Osteoblast (primary cell): ENCODE data around the genes OGN and CARD19.

DNA sequence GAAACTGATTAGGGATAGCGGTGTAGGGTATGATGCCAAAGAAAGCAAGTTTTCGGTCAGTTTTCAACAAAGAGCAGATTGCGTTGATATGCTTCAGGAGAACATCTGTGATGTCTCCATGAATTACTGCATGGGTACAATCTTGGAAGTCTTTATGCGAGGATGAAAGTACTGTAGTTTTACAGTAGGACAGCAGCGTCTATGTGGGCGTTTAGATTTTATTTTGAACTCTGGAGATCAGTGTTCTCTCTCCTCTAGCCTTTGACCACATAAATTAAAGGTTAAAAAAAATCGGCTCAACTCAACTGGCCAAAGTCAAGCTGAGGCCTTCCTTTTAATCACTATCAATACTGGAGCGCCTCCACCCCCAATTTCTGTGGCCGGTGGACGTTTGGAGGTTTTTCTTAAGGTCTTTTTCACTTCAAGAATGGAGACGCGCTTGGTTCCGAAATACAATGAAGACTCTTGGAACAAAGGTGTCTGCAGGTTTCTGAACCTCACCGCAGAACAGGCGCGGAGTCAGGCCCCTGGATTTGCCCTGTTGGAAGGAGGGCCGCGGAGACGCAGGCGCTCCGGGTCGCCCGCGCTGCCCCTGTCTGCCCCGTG lies 2.9 kb downstream of the NFIL3 start:
- CAGE, long polyA plus RNA, result no peak
- RRBS, result 12% methylated on average over 5 of the region's 25 CpGs

DNA sequence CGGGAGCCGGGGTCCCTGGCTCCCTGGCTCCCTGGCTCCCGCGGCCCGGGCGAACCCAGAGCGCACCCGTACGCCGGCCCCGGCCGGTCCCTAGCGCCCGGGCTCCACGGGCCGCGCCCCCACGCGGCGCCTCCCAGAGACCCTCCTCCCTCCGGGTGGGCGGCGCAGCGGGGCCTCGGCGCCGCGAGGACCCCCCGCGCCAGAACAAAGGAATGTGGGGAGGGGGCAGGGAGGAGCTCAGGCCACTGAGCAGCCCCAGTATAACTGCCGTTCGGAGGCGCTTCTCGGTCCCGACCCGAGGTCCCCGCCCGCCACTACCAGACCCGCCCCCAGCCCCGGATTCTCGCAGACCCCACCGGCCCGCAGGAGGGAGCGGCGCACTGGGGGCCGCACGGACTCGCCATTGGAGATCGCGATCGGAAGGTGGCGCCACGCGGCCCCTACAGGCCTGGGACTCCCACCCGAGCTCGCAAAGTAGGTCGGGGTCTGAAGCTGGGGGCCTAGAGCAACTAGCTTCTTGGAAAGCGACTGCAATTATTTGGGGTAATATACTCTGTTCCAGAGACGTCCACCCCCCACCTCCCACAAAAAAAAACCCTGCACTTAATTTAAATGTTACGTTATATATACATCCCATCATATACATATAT lies 2.3 kb downstream of the NFIL3 start:
- CAGE, long polyA plus RNA, result no peak
- RRBS, result 4% methylated on average over 13 of the region's 60 CpGs

GRCh38 chr9:92404261-92404446 lies 224 bp downstream of the OGN start:
- CAGE, long polyA plus RNA, result no peak
- RRBS, result no CpG with 5 or more reads among the region's 2 CpGs

DNA sequence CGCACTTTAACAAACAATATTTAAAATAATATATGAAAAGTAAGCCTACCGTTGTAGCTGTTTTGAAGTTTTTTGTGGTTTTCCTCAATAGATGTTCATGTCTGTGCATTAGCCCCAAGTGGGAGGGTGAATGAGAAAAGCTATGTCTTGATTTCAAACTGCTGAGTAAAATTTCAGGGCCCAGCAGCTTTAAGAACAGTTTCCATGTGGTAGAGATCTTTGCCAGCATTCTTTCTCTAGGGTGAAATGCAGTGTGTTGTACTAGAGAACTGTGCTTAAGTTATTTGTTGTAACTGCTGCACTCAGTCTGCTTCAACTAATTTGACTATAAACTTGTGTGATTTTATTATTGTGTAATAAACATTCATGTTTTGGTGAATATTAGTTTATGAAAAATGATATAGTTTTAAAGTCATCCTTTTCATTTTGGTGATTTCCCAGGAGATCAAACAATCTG lies at the start of gene OGN:
TSS of gene OGN (minus strand) at position 132 of the 457 bp plus-strand sequence.
- CAGE, long polyA plus RNA, result start-site peak on the minus strand centred at position 142 of the sequence, 52 bp wide, 35 and 40 reads in 2 replicates
- RRBS, result no CpG with 5 or more reads among the region's 2 CpGs

GRCh38 chr9:92607780-92608340 lies 62.1 kb downstream of the IPPK start:
- CAGE, long polyA plus RNA, result no peak
- RRBS, result no CpG with 5 or more reads among the region's 8 CpGs

GRCh38 chr9:92634397-92634611 lies 35.6 kb downstream of the IPPK start:
- CAGE, long polyA plus RNA, result no peak
- RRBS, result no CpG with 5 or more reads among the region's 4 CpGs

DNA sequence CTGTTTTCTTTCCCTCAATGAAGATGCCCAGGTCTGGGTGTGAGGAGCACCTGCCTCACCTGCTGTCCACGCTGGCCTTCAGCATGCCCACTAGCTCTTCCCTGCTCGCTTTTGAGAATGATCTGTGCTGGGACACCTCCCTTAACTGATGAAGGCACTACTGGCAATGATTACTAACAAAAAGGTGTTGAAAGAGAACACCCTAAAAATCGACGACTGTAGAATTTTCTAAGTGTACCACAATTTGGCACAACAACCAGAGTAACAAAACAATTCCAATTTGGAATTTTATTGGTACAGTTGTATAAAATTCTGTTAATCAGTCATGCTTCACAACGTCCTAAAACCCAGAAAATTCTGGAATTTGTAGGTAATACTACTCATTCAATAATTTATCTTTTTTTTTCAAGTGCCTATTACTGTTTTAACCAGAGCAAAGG lies 42.4 kb upstream of the IPPK start:
- CAGE, long polyA plus RNA, result no peak
- RRBS, result no CpG with 5 or more reads among the region's 5 CpGs

DNA sequence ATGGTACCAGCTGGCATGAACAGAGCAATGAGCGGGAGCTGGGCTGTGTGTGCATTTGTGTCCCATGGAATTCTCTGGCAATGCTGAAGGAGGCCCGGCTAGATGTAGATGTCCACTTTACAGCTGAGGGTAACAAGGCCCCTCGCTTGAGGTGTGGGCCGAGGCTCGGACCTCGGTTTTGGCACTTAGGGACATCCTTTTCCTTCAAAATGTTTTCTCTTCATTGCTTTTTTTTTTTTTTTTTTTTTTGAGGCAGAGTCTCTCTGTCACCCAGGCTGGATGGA lies 1.5 kb upstream of the FGD3 start:
- CAGE, long polyA plus RNA, result no peak
- RRBS, result no CpG with 5 or more reads among the region's 6 CpGs

DNA sequence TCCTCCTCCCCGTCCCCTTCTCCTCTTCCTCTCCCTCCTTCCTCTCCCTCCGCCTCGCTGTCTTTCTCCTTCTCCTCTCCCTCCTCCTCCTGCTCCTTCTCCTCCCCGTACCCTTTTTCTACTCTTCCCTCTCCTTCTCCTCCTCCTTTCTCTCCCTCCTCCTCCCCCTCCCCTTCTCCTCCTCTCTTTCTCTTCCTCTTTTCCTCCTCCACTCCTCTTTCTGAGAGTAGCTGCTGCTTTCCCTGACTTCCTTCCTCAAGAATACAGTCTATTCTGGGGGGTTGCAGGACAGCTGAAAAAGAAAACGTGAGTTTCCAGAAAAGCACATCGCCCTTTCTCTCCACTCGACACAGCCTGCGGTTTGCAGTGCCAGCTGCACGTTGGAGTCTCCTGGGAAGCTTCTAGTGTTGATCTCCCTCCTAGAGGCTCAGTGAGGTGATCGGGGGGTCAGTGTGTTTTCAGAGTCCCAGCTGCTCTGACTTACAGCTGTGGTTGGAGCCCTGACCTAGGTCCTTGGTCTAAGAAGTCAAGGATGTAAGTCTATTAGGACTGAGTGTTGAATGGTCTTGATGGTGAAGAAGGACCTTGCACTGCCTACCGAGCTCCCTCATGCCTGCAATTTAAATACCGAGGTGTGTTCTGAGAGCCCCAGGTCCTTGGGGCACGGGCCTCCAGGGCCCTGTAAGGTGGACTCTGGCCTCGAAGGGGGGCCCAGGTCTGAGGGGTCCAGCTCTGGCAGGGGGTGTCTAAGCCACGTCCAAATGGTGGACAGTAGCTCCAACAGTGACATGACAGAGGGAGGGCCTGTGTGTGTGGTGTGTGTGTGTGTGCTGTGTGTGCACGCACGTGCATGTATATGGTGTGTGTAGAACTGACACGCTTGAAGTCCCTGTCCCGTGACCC lies 24.9 kb upstream of the SUSD3 start:
- CAGE, long polyA plus RNA, result no peak
- RRBS, result no CpG with 5 or more reads among the region's 19 CpGs

- CAGE, long polyA plus RNA, result no peak
- RRBS, result no CpG with 5 or more reads among the region's 6 CpGs
Measured at GRCh38 chr9:93051586-93052077, 6.9 kb upstream of the SUSD3 start.

DNA sequence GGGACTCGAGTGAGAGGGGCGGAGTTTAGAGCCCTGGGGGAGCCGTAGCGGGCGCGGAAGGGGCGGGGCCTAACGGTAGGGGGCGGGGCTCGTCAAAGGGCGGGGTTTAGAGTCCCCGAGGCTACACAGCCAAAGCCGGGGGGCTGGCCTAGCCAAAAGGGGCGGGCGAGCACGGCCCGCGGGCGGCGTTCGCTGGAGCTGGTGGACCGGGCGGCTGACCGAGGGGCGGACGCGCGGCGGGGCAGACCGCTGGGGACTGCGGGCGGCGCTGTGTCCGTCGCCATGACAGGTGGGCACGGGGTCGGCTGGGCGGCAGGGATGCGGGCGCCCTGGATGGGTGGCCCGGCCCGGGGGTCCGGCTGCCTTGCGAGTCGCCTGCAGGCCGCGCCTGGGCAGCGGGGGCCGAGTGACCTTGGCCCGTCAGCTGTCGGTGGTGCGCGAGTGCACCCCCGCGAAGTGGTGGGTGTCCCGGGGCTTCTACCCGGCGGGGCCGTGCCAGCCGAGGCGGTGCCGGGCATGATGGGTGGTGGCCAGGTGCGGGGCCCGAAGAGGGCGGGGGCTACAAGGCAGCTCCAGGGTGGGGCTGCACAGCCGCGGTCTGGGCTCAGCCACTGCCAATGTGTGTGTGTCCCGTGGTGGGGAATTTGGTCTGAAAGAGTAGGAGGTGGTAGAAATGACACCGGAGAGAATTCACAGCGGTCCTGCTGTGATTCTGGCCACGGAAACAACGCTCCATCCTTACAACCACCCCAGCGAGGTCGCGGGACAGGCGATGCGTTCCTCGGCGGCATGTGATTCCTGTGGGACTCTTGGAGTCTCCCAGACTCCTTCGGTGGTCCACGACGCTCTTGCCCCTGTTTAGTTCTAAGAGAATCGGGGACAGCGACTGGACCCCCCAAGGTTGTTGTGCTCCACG lies at the start of gene CARD19:
TSS of gene CARD19 (plus strand) at position 154 of the 916 bp plus-strand sequence.
- CAGE, long polyA plus RNA, result start-site peak on the plus strand centred at position 203 of the sequence, 99 bp wide, 1,836 and 1,709 reads in 2 replicates
- RRBS, result 3% methylated on average over 14 of the region's 85 CpGs

DNA sequence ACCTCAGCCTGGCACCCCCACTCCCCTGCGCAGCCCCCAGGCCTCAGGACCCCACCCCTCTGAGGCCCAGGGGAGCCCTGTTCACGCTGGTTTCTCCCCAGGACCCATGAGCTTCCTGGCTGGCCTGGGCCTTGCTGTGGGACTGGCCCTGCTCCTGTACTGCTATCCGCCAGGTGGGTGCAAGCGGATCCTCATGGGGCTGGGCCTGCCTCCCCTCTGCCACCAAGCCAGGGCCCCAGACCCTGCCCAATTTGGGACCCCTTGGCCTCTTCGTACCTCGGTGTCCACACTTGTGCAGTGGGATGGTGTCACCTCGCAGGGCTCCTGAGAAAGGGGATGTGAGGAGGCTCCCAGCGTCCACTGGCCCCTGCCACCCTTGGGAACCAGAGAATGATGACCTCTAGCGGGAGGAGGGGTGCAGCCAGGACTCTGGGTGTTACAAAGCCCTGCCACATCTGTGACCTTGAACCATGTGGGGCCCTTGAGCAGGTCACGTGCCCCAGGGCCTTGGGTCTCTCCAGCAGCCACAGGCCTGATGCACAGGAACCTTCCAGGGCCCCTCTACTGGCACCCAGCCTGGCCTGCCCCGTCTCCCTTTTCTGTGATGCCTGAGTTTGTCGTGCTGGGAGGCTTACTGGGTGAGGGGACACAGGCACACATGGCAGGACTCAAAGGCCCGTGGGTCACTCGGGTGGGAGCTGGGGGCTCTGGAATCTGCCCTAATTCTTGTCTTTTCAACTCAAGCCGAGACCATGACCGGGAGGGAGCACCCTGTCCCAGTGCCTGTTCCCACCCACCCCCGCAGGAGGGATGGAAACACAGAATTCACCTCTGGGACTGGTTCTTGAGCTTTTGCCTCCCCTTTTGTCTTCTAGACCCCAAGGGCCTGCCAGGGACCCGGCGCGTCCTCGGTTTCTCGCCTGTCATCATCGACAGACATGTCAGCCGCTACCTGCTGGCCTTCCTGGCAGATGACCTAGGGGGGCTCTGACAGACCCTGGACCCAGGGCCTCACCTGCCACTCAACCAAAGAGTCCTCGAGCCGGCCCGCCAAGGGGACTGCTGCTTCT lies 16.4 kb downstream of the CARD19 start:
- CAGE, long polyA plus RNA, result no peak
- RRBS, result no CpG with 5 or more reads among the region's 27 CpGs

DNA sequence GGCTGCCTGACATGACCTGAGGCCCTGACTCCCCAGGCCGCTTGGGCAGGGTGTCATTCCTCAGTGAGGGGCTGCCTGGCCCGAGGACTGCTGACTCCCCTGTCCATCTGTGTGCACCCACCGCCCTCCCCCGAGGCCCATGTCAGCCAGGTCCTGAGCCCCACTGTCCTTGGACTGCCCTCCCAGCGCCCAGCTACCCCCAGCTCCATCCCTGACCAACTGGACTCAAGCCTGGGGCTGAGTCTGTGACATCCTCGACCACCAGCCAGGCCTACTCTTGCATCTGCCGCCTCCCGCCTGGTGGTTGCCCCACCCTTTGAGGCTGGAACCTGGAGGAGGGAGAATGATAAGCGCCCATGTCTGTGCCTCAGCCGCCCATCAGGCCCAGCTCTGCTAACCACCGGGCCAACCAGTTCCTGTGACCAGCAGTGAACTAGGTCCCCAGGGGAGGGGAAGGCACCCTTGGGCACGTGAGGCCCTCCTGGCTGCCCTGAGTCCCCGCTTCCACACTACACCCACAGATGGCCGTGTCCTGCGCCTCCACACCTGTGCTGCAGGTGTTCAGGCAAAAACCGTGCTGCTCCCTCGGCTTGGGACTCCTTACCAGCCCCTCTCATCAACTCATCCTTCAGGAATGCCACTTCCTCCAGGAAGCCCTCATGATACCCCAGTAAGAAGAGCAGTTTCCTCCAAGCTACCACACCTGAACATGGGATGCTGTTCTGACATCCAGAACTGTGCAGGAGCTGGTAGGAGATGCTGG lies 18.6 kb downstream of the CARD19 start:
- CAGE, long polyA plus RNA, result no peak
- RRBS, result no CpG with 5 or more reads among the region's 17 CpGs

DNA sequence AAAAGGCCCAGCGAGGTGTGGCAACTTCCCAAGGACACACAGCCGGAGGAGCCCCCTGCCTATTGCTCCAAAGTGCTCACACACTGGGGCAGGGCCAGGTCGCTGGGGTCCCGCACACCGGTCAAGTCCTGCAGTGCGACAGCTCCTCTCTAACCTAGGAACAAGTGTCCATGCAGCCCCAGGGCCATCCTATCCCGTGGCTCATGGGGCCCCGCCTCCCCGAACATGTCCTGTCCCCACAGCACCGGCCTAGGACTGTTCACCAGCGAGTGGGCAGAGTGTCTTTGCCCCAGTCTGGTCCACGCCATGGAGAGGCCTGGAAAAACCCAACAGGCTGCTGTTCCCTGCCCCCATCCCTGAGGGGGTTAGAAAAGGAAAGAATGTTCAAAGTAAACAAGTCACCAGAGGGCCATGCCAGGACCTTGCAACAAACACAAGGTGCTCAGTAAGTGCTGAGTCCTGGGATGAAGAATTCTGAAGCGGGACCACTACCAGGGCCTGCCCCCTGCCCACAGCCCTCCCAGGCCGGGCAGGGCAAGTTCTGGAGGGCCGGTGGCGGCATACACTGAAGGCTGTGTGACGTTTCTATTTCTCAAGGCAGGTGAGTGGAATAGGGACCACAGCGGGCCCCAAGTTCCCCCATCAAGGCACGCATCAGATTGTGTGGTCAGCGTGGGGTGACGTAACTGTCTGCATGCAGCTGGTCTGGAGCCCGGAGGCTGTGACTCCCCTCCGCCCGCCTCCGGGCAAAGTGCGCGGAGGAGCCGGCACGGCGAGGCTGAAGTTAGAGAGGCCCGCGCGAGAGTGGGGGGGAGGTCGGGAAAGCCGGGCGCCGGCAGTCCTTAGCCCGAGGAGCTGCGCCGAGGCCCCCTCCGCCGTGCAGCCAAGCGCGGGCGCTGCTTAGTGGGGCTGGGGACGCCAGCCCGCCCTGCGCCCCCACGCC lies 787 bp downstream of the NINJ1 start:
- CAGE, long polyA plus RNA, result no peak
- RRBS, result 14% methylated on average over 12 of the region's 49 CpGs

GRCh38 chr9:93231396-93231917 lies 47.5 kb downstream of the WNK2 start:
- CAGE, long polyA plus RNA, result no peak
- RRBS, result no CpG with 5 or more reads among the region's 16 CpGs

DNA sequence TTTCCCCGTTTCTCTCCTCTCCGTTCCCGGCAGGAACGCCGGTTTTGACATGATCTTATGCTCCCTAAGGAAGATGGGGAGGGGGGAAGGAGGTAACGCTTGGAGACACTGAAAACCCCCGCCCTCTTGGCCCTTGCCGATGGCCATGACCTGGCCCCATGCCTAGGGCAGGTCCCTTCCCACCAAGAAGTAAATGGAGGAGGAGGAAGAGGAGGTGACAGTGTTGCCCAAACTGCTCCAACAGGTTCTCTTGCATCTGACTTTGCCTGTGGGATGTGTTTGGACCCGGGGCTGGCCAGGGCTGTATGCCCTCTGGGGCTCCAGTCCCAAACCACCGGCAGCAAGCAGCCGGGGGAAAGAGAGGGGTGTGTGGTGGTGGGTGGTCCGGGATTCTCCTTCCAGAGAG lies 1.2 kb downstream of the PHF2 start:
- CAGE, long polyA plus RNA, result no peak
- RRBS, result 9% methylated on average over 2 of the region's 12 CpGs

DNA sequence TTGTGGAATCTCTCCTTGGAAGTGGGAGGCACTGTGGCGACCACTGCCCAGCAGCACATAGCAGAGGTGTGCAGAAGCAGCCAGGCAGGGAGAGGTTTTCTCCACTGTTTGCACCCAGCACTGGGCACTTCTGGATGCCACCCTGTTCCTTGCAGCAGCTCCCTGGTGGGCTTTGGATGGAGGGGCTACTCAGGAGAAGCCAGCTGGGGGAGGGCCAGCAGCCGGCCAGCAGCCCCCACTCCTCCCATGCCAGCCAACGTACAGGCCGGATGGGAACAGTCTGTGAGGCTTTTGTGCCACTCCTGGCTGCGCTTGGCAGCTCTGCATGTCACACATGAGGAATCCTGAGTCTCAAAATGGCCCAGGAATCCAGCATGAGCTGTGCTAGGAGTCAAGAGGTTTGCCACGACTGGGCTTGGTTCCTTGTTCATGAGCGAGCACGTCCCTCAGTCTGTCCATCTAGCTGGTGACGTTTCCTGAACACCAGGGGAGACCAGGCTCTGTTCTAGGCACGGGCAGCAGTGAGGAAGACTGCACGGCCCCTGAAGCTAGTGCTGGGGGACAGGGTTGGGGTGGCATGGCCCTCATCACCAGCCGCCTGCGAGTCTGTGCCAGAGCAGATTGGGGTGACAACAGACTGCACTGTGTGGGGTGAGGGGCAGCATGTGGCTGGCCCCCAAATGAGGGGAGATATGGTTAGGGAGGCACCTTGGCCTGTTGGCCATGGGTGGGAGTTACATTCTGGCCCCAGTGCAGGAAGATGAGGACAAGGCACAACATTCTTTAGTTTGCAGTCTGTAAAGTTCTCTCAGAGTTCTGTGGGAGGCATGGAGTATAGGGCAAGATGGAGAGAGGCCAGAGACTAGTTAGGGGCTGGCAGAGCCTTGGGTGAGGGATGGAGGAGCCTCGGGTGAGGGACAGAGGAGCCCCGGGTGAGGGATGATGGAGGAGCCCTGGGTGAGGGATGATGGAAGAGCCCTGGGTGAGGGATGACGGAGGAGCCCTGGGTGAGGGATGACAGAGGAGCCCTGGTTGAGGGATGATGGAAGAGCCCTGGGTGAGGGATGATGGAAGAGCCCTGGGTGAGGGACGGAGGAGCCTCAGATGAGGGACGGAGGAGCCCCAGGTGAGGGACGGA lies 10.3 kb downstream of the PHF2 start:
- CAGE, long polyA plus RNA, result no peak
- RRBS, result no CpG with 5 or more reads among the region's 19 CpGs

GRCh38 chr9:93649543-93650115 lies 73.2 kb downstream of the PHF2 start:
- CAGE, long polyA plus RNA, result no peak
- RRBS, result no CpG with 5 or more reads among the region's 13 CpGs

DNA sequence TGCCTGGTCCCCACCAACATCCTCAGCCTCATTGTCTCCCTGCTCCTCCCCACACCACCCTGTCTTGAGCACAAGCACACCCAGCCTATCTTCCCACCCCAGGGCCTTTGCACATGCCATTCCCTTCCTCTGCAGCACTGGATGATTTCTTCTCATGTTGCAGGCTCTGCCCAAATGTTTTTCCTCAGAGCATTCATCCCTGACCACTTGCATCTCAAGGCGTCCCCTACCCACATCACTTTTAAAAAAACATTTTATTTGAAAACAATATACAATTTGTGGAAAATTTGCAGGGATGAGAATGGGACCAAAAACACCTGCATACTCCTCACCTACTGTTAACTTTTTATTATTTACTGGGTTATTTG lies 133.7 kb downstream of the BARX1 start:
- CAGE, long polyA plus RNA, result no peak
- RRBS, result no CpG with 5 or more reads among the region's 1 CpG

DNA sequence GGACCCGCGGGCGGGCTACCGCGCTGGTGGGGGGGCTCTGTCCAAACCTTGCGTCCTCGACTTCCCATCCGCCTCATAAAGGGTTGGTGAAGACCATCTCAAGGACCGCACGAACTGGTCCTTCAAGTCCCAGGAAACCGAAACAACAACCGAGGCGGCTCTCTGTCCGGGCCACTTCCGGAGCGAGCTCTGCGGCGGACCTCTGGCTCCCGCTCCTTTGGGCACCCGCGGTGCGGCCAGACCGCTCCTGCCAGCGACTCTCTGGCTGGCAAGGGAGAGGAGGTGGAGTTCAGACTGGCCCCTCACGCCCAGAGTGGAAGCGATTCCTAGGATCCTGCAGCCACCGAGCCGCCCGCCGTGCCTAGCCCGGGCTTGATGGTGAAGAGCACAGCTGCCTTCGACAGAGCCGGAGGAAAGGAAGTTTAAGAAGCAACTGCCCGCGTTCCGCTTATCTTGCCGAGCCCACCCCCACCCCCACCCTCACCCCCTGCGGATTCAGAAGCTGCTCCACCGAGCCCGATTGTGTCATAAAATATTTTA lies 4.0 kb downstream of the BARX1 start:
- CAGE, long polyA plus RNA, result no peak
- RRBS, result no CpG with 5 or more reads among the region's 40 CpGs